ENCODE data around the genes PTPRN, CHPF, EPHA4, ENSG00000288658 and MOGAT1.

- PRO-cap = no peak
Measured at GRCh38 chr2:219309228-219309860, at the start of gene PTPRN. TSS of gene PTPRN (minus strand) at chr2:219309401.

DNA sequence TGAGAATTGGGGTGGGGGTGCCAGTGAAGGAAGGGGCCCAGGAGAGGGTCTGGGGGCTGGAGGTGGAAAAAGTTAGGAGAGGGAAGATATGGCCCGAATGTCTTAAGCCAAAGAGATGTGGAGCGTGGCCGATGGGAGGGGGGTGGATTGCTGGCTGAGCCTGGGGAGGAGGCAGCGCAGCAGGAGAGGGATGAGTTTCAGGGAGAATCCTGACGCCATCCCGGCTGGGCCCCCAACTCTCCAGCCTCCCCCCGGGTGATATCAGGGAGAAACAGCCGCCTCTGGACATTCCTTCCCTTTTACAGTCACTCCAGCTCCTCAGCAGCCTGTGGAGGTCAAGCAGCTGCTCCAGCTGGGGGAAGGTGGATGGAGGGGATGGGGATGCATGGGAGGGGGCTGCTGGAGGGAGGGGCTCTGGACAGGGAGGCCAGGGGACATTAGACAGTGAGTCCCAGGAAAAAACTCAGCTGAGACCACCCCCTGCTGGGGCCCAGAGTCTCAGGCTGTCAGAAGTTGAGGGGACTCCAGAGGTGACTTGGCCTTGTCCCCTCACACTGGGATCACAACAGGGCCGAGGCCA, 9.5 kb upstream of the DES start:
- PRO-cap = no peak

DNA sequence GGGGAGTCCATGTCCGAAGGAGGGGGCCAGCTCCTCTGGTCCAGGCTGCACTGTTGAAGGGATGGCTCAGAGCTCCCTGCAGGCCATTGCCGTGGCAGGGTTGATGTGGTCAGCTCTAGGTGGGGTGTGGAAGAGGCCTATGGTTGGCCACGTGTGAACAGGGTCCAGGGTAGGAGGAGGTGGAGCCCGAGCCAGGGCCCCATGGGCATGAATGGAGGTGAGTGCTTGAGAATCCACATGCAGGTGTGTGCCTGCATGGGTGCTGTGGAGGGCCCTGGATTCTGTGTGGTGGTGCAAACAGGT, 1.1 kb downstream of the SPEG start:
- PRO-cap = no peak

DNA sequence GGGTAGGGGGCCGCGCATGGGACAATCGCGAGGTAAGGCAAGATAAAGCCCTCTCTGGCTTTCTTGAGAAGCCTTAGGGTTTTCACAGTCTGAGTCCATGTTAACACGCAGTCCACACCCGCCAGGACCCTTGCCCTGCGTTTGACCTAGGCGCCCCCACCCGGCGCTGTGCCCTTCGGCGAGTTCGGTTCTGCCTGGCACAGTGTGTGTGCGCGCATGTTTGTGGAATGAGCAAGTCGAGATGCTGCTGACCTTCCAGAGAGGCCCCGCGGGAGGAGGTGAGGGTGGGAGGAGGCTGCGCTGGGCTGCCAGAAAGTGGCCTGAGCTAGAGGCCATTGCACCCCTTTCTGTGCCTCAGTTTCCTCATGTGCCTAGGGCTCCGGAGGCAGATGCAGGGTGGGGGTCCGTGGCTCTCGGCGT, 6.7 kb downstream of the SPEG start:
- PRO-cap = no peak

GRCh38 chr2:219452088-219452533, 17.5 kb downstream of the SPEG start:
- PRO-cap = no peak

DNA sequence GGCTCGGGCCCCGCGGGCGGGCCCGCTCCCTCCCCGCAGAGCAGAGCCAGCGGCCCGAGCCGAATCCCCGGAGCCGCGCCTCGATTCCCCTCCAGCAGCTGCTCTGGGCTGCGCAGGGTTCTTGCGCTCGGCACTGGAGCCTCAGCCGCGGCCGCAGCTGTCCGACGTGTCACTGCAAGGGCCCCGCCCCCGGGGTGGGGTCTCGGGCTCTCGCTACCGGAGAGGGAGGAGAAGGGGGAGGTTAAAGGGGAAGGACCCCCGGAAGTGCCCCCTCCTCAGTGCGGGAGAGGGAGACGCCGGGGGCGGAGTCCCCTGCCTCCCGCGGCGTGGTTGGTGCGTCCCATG, at the start of gene CHPF:
Gene CHPF (minus strand): TSS at position 176 of the 345 bp plus-strand sequence.
- PRO-cap = unidirectional peak, minus-strand start at position 105 of the sequence

GRCh38 chr2:219562448-219562879, 8.9 kb downstream of the OBSL1 start:
- PRO-cap = no peak

DNA sequence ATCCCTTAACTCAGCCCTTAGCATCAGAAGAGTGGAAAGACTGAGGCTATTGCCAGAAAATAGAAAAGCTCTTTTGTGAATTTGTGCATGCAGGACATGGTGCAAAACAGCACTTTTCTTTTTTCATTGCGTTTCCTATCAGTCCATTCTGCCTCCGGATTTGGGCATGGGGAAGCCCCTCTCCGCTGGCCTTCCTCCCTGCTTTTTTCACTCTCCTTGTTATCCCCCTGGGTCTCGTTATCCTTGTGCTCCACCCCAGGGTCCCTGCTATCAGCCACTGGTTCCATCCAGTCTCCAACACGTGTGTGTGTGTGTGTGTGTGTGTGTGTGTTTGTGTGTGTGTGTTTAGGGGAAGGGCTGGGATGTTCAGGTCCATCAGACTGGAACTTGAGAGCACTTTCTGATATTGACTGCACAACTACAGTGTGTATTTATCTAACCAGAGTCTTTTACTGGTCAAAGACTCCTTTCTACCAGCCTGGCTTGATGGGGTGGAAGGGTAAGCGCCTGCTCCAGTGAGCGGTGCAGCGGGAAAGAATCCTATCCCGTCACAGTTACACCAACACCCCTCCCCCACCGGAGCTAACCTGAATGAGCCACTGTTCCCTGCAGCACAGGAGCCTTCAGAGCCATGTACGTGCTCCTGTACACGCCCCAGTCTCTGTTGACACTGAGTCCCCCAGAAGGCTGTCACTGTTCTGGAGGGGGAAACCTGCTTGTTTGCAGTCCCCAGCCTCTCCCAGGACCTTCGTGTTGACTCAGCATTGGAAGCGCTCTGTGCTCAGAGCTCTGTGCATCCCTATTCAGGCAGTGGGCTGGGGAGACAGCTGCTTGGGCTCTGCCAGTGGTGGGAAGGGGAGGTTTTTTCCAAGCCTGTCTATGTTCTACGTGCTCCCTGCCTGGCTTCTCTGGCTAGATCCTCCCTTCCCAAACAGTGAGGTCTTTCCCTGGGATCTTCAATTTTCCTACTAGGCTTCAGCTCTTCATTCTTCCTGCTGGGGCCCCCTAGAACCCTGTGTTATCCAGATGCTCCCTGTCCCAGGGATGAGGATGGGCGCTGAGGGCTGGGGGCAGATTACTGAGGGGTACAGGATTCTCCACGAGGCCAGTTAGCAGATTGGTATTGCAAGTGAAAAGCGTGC, 4.7 kb downstream of the INHA start:
- PRO-cap = no peak

- PRO-cap = no peak
Measured at GRCh38 chr2:219630101-219630944, 2.9 kb downstream of the SLC4A3 start.

DNA sequence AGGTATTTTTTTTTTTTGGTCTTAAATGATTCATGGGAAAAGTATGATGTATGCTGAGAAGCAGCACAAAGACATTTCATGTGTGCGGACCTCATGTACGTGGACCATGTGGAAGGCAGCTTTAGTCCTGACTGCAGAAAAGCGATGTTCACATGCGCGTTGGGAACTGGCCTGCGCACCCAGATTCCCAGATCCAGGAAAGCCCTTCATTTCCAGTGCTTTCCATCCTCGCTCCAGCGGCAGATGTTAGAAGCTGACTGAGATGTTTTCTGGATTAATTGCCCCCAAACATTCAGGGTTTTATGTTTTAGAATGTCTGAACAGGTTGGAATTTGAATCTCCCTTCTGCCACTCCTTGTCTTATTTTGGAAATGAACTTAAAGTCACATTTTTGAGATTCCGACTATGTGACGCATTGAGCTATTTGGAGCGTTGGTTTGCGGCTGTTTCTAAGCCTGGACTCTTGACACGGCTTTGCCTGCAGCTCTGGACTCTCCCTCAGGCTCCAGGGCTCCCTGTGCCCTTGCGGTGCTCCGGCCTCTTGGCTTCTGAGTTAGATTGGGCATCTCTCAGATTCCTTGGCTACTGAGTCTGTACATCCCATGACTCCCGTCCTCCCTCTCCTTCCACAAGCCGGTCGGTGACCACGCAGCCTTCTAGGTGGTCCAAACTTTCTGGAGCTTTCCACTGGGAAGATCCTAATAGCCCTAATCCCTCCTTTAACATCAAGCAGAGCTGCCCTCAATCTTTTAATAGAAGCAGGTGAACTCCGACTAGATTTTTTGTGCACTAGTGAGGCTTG, 61.6 kb downstream of the SLC4A3 start:
- PRO-cap = no peak

DNA sequence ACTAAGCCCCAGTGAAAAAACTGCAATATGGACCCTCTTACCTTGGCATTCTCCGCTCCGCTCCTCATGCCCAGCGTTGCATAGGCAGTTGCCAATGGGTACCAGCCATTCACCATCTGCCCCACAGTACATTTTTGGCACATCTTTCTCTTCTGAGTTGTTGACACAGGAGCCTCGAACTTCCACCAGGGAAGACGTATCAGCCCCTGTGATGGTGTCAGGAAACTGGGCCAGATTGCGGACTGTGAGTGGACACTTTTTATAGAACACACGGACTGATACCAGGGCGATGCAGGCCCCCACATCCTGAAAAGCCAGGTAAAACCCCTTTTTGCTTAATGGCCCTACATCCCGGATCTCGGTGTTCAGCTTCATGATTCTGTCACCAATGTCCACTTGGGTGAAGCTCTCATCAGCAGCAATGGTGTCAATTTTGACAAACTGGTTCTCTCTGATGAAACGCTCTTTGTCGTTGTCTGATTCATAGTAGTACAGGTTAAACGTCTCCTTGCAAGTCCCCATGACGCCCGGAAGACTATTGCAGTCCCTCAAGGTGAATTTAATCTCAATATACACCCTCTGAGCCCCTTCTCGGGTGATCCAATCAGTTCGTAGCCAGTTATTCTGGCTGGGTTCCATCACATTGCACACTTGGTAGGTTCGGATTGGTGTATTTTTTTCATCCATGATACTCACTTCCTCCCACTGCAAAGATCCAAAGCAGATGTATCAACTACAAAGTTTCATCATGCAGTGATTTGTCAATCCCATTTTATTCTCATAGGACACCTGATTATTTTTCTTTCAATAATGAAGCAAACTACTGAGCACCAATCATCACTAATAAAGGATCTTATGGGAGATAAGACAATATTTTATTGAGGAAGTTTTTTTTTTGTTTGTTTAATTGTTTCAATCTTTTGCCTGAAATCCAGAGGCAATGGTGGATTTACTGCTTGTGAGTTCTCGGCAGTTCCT, 8.1 kb downstream of the EPHA4 start:
- PRO-cap = no peak

GRCh38 chr2:221572063-221572368, at the start of gene EPHA4:
TSS of gene EPHA4 (minus strand) at chr2:221572304.
- PRO-cap = no peak

GRCh38 chr2:221572647-221573442, 741 bp upstream of the EPHA4 start:
- PRO-cap = no peak

DNA sequence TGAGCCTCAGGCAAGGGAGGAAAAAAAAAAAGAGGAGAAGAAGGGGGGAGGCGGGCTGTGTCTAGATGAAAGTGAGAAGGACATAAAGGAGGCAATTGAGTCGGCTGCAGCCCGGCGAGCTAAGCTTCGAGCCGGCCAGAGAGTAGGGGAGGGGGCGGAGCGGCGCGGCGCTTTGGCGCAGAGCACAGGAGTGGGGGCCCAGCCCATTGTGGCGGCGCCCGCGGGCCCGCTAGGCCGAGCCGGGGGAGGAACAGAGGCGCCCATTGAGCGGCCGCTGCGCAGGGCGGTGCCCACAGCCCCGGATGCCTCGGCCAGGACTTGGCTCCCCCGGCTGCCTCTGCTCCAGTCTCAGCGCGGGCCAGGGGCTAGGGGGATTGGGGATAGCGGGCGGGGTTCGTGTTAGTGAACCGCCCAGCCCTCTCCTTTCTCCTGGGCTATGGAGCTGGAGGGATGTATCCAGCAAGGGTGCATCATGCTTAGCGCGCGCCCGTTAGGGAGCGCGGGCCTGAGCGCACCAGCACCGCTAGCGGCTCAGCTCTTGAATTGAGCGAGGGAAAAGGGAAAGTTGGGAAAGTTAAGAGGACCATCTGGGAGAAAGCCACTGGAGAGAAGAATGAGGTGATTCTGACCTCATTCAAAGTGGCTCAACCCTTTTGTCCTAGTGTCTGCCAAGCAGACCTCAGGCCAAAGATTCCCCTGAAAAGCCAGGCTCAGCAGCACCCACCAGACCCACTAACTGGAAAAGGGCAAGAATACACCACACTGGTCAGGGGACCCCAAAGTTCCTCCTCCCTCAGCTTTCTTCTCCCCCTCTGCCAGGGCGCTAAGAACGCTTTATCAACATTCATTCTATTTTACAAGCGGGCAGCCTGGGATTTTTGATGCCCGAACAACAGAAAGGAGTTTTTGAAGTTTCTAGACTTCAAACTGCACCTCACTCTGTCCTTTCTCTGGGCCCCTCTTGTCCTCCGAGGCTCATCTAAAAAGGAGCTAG, 7.6 kb downstream of the PAX3 start:
- PRO-cap = no peak

GRCh38 chr2:222318117-222318804, 1.7 kb downstream of the ENSG00000288658 start:
- PRO-cap = no peak

- PRO-cap = no peak
Measured at GRCh38 chr2:222319947-222320924, at the start of gene ENSG00000288658. TSS of gene ENSG00000288658 (minus strand) at chr2:222320155.

- PRO-cap = no peak
Measured at GRCh38 chr2:222433324-222433906, 9.1 kb downstream of the SGPP2 start.

GRCh38 chr2:222671129-222672107, at the start of gene MOGAT1:
TSS of gene MOGAT1 (plus strand) at chr2:222671658.
- PRO-cap = no peak

DNA sequence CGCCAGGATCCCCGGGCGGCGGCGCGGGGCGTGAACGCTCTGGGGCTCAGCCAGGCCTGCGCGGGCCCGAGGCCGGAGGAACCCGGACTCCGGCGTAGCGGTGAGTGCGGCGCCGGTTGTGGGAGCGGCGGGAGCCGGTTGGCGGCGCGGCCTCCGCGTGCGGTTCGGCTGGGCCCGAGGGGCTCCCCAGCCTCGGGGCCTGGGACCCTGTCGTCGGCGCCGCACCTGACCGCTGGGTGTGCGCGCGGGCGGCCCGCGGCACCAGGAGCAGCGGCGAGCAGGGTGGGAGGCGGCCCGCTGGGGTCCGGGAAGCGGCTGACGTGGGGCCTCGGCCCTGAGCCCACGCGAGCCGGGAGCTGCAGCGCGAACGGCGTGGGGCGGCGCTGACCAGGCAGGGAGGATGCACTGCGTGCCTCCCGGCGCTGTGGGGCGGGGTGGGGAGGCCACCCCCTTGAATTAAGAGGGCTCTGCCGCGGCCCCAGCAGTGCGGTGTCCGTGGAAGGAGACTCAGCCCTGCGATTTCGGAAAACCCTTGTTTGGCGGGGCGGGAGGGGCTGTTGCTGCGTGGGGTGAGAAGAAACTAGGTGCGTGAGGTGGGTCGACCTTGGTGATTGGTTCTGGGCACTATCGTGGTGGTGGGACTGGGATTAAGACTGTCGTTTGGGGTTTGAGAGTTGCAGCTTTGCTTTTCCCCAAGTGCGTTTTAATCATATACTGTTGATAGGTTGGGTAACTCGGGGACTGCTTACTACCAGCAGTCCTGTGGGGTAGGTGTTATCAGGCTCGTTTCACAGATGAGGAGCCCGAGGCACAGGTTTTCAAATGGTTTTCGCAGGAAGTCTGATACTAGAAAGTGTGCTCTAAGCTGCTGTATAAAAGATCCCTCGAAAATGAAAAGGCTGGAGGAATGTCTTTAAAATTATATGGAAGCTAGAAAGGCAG, 594 bp downstream of the ACSL3 start:
- PRO-cap = no peak

- PRO-cap = no peak
Measured at GRCh38 chr2:222879186-222879842, 18.5 kb downstream of the ACSL3 start.

All from neutrophil (primary cell).